Jejunum (tissue), 1 donor: Measurements from ENCODE around the gene POLG.

DNA sequence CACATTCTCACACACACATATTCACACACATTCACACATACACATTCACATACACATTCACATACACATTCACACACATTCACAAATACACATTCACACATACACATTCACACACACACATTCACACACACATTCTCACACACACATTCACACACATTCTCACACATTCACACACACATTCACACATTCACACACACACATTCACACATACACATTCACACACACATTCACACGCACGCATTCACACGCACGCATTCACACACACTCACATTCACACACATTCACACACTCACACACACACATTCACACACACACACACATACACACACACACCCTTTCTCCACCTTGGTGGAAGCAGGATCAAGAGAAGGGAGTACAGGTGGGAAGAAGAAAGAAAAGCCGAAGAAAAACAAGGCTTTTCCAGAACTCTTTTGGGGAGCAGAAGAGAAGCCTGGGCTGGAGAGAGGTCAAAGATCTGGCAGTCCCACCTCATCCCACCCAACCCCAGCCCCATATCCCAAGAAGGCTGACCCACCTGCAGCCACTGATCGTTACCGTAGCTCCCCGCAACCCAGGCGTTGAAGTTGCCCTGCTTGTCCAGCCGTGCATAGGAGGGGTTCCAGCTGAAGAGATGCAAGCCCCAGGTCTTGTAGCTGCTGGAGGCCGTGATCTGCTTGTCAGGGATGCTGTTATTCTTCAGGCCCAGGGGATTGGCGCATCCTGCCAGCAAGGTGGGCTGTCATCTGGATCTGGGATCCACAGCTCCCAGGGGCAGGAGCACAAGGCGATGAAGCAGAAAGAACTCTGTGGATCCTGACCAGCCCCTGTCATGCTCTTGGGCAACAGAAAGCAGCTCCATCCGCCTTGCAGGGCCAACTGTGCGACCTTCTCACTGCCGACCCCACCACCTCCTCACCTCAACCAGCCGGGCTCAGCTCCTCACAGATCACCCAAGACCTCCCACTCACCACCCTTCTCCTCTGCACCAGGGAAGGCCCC lies 6.0 kb upstream of the HAPLN3 start:
- PRO-cap, result no peak

DNA sequence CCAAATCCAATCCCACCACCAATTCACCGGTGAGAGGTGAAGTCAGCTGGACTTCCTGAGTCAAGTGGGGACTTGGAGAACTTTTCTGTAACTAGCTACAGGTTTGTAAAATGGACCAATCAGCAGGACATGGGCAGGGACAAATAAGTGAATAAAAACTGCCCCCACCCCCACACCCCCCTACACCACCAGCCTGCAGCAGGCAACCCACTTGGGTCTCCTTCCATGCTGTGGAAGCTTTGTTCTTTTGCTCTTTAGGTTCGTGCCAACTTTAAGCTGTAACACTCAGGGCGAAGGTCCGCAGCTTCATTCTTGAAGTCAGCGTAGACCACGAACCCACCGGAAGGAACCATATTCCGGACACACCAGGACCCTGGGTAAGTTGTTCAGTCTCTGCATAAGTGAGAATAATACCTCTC lies 80.8 kb upstream of the MFGE8 start:
- PRO-cap, result no peak

- PRO-cap, result no peak
These were observed 86.0 kb upstream of the ABHD2 start for GRCh38 chr15:89002099-89002751.

DNA sequence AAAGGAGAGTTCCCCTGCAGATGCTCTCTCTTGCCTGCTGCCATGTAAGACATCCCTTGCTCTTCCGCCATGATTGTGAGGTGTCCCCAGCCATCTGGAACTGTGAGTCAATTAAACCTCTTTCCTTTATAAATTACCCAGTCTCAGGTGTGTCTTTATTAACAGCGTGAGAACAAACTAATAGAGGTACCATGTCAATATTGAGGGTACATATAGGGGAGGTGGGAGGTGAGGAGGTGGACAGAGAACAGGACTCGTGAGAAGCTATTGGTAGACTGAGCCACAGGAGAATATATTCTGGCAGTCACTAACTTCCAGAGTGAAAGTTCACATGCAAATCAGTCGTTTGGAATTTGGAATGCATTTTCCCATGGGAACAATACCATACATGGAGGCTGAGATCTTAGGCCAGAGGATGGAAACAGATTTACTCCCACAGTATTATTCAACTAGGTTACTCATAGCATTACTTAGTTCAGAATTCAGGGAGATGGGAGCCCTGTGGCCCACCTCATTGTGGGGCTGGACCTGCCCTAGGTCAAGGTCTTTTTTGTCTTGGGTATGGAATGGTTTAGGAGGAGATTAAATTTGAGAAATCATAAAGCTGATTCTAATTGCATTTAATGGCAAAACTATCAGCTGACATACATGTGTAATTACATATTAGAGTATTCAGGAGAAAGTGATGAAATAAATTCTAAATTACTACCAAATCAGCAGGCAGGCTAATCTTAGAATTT lies 36.4 kb upstream of the ABHD2 start:
- PRO-cap, result no peak

DNA sequence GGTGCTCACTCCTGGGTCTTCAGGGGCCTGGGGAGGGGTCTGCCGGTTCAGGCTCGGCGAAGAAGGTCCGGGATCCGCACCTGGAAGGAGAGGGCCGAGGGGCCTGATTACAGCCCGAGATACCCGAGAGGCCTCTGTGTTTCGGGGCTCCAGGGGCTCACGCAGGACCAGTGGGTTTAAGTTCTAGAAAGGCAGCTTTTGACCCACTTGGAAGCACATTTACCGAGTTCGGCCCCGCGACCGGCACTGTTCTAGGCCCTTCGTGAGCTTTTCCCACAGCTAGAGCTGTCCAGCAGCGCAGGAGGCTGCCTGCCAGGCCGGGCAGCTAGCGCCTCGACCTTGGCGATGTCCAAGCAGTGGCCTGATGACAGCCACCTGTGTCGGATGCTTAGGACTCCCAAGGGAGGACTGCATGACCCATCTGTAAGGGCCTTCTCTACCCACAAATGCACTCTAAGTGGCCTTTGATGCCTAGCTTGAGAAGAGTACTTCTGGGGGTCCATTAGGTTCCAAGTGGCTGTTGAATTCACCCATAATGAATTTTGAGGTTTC lies 673 bp downstream of the ABHD2 start:
- PRO-cap, result bidirectional peak, plus-strand start at position 352 of the sequence, minus-strand start at position 363 of the sequence

- PRO-cap, result no peak
These were observed 7.1 kb downstream of the ABHD2 start for GRCh38 chr15:89095363-89095711.

DNA sequence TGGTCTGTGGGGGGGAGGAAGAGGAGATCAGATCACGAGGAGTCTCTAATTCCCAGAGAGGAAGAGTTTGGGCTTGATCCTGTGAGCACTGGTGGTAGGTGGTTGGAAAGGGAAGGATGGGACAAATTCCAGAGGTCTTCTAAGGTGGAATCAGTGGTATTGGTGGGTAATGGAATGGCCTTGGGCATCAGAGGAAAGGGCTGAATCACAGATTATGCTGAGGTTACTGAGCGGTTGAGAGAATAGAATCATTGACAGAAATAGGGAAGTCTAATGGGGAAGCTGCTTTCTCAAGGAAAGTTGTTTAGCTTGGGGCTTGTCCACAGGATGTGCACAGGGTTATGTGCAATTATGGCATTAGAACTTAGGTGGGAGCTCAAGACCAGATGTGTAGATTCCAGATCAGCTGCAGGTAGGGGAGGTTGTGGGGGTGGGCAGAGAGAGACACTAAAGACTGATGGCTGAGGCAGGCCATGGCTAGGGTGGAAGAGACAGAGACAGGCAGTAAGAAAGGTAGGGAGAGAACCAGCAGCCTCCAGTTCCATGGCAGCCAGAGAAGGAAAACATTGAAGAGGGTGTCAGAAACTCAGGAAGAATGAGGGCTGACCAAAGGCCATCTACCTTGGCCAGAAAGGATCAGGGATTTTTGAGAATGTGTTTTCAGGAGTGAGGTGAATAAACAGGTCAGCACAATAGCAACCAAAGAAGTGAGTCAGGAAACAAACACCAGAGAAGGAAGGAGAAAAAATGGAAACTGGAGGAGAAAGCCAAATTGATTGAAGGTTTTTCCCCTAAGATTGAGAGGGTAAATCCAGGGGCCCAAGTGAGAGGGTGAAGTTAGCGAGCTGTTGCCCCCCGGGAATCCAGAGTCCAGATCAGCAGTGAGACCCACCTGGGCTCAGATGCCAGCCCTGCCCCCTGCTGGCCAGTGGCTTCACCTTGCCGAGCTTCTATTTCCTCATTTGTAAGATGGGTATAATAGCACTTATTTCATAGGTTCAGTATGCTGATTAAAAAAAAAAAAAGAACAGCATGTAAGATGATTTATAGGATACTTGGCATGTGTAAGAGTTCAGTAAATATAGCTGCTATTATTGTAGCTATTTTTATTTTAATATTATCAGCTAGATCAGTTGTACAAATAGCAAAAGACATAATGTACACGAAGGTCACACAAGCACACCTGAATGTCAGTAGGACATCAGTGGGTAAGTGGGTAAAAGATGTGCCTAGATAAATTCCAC lies 40.9 kb downstream of the ABHD2 start:
- PRO-cap, result no peak

GRCh38 chr15:89139016-89139805 lies 51.0 kb downstream of the ABHD2 start:
- PRO-cap, result no peak

DNA sequence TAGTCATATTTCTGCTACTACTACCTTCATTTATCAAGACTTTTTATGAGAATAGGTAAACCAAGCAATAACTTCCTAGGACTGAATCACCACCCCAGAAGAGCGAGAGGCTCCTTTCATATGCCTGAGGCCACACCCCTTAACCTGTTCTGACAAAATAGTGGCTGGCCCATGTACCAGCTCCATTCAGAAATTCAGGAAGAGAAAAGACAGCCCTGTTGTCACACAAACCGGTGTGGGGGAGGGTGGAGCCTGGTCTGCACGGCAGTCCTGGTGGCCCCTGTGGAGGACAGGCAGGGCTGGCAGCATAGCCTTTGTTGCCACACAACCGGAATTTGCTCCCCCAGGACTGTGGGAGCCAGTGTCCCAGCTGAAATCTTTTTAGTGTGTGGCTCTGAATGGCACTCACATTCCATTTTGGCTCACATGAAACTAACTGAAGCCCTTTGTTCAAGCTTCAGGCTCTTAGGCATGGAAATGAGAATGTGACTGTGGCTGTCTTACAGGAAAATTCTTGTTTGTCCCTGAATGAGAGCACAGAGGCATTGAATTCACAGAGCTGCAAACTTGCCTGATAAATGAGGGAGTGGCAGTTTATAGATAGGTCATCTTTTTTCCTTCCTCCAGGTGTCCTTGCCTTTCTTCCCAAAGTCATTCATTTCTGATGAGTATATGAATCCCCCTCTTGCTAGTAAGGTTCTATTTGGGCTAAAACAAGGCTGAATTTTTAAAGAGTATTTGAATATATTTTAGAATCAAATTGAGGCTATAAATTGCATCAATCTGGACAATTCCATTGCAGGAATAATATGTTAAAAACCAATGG lies 23.7 kb downstream of the RLBP1 start:
- PRO-cap, result no peak

DNA sequence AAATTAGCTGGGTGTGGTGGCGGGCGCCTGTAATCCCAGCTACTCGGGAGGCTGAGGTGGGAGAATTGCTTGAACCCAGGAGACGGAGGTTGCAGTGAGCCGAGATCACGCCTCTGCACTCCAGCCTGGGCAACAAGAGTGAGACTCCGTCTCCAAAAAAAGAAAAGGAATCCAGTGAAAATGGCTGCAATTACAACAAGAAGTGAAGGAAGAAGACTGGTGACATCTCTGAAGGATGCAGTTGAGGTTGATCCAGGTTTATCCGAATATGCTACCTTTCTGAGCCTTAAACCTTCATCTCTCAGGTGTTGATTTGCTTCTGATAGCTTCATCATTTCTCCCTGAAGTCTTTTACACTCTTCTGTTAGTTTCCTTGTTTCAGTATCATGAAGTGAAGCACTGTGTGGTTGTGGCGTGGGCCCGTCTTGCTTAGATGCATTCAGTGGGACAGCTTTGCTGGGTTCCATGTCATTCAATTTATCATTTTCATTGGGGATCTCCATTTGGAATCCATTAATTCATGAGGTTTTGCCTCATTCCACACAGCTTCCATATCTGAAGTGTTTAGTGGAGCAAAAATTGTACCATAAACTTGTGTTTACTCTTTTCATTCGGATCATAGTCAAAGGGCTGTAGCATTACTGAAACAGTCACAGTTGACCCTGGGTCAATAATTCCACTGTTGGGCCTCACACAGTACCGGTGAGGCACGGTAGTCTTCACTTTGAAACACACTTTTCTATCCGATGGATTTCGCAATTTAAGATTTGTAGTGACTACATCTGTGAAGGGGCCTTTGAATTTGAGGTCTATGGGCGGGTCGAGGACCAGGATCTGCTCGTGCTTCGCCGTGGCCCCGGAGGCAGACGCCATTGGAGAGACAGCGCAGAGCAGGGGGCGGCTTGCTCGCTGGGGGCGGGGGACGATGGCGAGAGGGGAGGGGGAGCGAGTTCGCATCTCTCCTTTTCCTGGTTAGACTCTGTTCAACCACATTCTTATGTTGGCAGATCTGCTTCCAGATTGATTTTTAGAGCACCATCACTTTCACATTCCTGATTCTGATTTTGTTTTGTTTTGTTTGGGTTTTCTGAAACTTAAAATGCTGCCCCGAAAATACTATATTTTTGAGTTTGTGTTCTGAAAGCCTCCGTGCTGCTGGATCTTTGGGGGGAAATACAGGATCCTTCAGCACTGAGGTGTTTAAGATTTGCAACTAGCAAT lies 20.0 kb downstream of the RLBP1 start:
- PRO-cap, result no peak

GRCh38 chr15:89319517-89320771 lies 14.7 kb downstream of the POLG start:
- PRO-cap, result no peak

DNA sequence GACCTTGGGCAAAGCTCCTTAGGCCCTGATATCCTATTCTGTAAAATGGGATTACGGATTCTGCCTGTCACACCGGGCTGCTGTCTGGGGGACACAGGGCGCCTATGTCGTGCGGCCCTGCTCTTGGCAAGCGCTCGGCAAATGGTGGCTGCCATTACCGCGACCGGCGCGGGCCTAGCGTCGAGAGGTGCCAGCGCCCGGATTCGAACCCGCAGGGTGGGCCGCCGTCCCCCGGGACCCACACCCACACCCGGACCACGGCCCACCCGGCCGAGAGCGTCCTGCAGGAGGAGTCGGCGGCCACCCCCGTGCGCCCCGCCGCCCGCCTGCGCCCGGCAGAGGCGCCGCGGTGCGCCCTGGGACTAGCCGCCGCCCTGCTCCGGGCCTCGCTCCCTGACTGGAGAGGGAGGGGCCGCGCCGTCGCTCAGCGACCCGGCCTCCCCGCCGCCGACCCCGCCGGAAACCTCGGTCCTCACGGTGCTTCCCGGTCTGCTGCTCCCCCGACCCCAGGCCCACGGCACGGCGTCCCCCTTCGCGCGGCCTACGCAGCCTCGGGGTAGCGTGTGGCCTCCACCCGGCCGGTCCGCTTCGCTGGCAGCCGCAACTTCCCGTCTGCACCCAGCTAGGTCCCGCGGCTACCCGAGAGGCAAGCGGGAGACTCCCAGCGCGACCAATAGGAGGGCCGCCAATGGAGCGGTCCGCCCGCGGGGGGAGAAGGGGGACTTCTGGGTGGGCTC lies at the start of gene POLG:
POLG (minus strand) TSS at position 616 of the 737 bp plus-strand sequence.
- PRO-cap, result bidirectional peak, plus-strand start at position 396 of the sequence, minus-strand start at position 328 of the sequence; bidirectional peak, plus-strand start outside the sequence, minus-strand start at position 607 of the sequence

- PRO-cap, result no peak
These were observed 64.6 kb upstream of the POLG start for GRCh38 chr15:89399023-89399862.

- PRO-cap, result no peak
These were observed 65.8 kb downstream of the RHCG start for GRCh38 chr15:89430379-89431236.

GRCh38 chr15:89498090-89498833 lies 1.9 kb upstream of the RHCG start:
- PRO-cap, result no peak

DNA sequence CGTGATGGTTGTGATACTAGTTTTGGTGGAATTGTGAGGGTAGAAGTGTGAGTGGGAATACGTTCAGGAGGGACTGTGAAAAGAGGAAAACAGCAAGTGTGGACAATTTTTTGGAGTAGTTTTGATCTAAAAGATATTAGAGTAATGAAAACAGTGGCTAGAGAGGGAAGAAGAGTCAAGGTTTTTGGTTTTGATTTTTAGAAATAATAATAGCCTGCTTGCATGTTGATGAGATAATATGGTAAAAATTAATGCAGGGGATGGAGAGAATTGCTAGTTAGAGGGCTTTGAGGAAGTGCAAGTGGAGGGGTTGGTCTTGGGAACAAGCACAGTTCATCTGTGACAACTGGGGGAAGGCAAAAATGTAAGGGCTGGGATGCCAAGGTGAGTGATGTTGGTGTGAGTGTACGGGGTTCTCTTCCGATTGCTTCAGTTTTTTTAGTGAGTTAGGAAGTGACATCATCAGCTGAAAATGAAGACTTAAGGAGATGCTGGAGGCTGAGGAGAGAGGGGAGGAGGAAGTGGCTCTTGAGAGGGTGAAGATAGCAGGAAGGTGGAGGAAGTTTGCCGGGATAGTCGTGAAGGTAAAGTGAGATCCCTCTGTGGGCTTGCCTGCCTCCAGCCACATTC lies 12.6 kb downstream of the TICRR start:
- PRO-cap, result no peak

- PRO-cap, result no peak
These were observed 4.0 kb downstream of the PEX11A start for GRCh38 chr15:89686269-89687150.

DNA sequence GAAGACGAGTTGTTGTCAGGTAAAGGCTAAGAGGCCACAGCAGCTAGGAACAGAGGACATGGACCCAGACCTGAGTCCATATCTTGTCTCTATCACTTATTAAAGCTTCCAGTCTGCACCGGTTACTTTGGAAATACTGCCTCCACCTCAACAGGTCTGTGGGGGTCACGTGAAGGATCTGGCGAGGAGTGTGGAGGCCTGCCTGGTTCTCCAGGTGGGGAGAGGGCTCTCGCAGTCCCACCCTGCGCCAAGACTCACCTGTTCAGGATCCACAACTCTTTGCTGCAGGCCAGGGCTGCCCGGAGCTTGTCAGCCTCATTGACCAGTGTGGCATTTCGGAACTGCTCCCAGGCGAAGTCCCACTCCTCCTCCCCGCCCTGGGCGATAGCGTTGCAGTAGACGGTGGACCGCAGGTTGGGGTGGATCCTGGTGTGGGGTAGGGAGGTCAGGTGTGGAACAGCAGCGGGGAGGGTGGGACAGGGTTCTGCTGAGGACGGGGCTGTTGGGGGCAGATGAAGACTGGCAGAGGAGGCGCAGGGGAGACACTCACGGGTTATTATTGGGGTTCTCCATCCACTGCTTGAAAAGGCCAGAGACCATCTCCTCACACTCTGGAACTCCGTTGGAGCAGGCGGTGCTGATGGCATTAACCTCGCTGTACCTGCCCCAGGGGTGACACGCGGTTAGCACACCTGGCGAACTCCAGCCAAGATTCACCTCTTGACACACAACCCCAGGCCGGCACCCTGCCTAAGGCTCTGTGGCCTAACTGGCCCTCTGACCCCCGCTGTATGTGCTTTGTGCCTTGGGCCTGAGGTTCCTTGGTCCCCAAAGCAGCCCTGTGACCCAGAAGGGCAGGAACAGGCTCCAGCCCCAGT lies 16.0 kb downstream of the MESP2 start:
- PRO-cap, result unidirectional peak, minus-strand start at position 711 of the sequence

GRCh38 chr15:90049765-90050570 lies 48.8 kb downstream of the ZNF710 start:
- PRO-cap, result no peak

GRCh38 chr15:90099538-90100379 lies 2.5 kb downstream of the IDH2 start:
- PRO-cap, result unidirectional peak, plus-strand start at chr15:90100077